Mesothelial cell of epicardium (in vitro differentiated cells): ENCODE measurements around a stretch of chr22.

GRCh38 chr22:36288239-36289371 lies 35.7 kb downstream of the APOL1 start:
- PRO-cap, result no peak

- PRO-cap, result no peak
These were observed 40.2 kb downstream of the APOL1 start for GRCh38 chr22:36293080-36293540.

- PRO-cap, result no peak
These were observed 52.2 kb downstream of the APOL1 start for GRCh38 chr22:36305003-36305596.

DNA sequence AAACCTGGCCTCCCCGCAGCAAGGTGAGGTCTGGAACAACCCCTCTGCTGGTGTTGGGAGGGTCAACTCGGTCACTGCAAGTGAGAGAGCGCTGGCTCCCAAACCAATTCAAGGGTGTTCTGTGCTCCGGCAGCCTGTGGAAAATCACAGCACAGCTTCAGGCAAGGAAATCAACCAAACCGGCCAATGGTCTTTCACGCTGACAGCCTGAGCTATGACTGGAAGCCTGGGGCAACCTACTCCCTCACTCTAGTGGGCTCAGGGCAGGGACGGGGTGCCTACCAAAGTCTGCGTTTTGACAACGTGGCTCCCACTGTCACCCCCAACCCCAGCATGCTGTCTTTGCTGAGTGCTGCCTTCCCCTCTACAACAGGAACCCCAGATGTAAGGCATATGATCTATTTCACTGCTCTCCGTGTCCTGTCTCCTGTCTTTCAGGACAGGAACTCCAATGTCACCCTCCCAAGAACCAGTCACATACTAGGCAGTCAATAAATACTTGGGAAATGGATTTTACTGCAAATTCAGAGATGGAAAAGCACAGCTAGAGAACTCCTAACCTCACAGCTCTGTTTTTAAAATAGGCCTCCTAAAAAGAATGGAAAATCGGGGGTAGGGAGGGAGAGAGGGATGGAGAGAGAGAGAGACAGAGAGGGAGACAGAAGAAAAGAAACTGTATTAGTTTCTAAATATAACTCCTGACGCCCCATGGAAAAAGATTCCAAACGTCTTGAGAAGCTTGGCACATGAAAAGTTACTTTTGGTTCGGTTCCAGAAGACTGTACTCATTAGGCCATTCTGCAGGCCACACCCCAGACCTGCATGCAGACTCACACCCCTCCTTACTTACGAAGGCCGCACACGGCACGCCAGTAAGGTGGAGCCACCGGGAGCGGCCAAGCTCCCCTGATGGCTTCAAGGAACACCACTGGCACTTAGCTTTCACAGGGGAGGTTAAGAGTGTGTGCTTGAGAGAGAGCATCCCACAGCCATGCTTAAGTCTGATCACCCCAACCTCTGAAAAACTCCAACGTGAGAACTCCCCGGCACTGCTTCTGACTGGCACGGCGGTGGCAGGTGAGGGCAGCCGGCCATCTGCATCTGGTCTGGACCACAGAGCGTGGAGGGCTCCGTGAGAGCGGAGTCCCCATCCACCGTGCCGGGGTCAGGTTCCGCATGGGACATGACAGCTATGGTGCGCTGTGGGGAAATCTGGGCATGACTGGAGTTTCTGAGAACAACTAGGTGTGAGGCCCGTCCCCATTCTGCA lies 62.8 kb downstream of the MYH9 start:
- PRO-cap, result no peak

- PRO-cap, result no peak
These were observed 61.8 kb downstream of the MYH9 start for GRCh38 chr22:36325871-36326524.

- PRO-cap, result no peak
These were observed 49.1 kb downstream of the MYH9 start for GRCh38 chr22:36338719-36339105.

DNA sequence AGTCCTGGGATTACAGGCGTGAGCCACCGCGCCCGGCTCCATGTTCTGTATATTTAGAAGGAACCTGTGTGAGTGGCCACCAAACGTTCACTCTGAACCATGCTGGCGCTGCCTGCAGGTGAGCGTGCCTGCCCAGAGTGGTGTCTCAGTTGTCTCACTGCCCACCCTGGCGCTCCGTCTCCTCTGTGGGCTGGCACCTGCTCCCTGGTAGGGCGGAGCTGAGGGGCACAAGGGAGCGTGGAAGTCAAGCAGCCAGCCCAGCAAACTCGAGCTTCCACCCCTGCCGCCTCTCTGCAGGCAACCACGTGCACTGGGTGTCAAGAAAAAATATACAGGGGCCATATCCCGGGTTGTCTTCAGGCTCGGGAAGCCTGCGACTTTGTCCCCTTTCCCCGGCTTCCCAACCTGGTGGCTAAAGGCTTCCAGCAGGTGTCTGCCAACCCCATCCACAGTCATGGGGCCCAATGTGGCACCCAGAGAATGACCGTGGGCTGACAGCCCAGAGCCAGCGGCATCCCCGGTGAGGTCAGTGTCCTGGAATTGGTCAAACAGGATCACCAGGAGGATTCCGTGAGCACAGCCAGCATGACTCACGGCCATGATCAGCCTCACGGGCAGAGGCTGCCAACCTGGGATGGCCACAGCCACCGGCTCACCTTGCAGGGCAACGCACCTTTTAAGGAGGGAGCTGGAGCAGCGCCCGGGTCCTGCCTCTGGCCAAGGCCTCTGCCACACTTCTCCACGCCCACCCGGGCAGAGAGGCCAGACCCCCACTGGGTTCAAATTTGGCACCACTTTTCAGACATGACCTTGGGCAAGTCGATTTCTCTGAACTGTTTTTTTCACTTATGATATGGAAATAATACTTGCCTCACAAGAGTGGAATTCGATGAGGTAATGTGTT lies 16.4 kb downstream of the TXN2 start:
- PRO-cap, result no peak

DNA sequence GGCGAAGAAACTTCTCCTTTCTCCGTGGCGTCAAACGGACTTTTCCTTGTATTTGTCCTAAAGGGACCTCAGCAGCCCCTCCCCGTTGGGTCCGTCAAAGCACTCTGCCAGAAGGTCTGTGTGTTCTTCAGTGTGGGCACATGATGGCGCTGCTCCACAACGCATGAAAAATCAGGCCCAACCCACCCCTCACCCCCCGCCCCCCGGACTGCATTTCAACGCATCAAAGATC lies 17.3 kb upstream of the EIF3D start:
- PRO-cap, result no peak

GRCh38 chr22:36861955-36862737 lies 1.3 kb downstream of the NCF4 start:
- PRO-cap, result no peak

GRCh38 chr22:37012009-37012784 lies 4.5 kb upstream of the TEX33 start:
- PRO-cap, result no peak

- PRO-cap, result no peak
These were observed 5.8 kb downstream of the MPST start for GRCh38 chr22:37024998-37026151.

DNA sequence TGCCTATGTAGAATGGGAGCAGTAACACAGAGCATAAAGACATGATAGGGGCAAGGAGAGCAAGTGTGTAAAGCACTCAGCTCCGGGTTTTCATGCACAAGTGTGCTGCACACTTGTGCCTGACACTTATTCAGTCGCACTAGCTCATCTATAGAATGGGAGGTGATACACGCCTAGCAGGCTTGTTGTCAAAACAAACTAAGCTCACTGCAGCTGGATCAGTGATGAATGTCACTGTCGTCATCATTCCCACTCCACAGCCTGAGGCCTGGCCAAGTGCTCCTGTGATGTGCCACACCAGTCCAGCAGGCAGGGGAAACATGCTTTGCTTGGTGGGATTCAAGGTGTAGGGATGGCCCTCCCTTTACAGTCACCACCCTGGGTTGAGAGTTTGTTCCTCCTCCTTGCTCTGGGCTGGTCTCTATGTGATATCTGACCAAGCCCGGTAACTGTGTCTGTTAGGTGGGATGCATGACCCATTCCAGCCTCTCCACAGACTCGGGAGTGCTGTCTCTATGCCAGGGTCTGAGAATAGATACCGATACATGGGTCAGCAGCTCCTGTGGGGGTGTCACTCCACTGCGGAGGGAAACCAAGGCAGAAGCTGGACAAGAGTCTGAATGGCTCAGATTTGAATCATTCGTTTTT lies 6.9 kb downstream of the MPST start:
- PRO-cap, result no peak

- PRO-cap, result no peak
These were observed 9.8 kb downstream of the MPST start for GRCh38 chr22:37029076-37029935.

GRCh38 chr22:37166487-37166892 lies 16.8 kb upstream of the IL2RB start:
- PRO-cap, result no peak

DNA sequence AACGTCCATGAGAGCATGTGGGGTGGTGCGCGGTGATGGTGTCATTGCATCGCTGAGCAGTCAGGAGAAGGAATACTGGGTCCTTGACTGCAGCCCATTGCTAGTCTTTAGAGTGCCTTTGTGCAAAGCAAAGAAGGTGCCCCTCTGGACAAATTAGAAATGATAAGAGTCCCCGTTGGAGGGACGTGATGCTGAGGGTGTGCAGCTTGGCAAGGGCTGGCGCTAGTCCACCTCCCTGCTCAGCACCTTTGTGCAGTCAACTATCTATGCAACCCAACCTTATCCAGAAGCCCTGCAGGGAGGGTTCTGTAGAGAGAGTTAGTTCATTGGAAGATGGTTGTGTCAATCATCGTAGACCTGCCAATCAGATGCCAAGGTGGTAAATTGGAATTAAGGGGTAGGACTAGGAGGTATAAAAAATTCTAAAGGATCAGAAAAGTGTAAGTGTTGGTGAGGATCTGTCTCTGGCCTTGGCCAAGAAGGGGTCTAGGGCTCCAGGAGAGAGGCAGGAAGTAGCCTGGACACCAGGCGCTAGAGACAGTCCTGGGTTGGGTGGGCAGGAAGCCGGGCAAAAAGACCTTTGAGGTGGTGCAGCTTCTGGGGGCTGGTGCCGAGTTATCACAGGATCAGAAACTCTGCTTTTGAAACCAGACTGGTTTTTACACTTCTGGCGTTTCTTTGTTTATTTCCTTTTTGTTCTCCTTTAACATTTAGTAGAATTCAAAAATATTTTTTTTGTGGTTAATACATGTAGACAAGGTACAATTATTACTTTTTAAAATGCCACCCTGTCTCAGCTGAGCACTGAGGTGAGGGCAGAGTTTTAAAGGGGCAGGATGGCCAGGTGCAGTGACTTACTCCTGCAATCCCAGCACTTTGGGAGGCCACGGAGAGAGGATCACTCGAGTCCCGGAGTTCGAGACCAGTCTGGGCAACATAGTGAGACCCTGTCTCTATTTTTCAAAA lies 1.7 kb downstream of the C1QTNF6 start:
- PRO-cap, result no peak

DNA sequence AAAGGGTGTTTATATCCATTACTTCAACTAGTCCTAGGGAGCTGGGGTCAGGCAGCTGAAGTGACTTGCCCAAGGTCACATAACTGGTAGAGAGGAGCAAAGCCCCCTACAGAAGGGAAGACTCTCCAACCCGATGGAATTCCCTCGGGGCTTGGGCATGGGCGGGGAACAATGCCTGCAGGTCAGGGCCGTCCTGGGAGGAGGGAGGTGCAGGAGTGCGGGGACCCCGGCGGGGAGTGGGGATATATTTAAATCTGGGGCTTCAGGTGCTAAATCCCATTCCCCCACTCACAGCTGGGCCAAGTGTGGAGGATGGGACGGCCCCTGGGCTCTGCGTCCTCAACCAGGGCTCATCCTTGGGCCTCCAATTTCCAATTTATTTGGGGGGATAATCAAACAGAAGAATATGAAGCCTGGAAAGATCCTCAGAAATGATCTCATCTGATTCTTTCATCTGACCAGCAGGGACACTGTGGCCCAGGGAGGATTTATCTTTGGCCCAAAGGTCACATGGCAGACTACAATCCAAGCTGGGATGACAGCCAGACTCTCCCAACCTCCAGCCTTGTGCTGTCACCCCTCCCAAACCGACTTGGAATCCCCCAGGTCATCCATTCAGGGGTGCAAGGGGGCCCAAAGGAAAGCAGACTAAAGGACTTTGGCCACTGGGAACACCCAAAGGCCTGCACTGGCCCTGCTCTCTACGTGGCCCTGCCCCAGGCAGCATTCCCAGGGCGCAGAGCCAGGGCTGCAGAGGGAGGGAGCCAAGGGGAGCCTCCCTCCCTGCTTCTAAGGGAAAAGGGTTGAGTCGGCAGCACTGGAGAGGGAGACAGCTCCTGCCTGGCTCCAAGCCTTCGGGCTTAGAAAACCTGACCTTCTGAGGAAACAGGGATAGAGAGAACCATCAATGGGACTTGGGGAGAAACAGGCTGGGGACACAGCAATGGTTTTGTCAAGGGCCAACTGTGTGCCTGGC lies 8.8 kb upstream of the C1QTNF6 start:
- PRO-cap, result no peak

GRCh38 chr22:37197506-37198276 lies 9.6 kb upstream of the C1QTNF6 start:
- PRO-cap, result no peak

DNA sequence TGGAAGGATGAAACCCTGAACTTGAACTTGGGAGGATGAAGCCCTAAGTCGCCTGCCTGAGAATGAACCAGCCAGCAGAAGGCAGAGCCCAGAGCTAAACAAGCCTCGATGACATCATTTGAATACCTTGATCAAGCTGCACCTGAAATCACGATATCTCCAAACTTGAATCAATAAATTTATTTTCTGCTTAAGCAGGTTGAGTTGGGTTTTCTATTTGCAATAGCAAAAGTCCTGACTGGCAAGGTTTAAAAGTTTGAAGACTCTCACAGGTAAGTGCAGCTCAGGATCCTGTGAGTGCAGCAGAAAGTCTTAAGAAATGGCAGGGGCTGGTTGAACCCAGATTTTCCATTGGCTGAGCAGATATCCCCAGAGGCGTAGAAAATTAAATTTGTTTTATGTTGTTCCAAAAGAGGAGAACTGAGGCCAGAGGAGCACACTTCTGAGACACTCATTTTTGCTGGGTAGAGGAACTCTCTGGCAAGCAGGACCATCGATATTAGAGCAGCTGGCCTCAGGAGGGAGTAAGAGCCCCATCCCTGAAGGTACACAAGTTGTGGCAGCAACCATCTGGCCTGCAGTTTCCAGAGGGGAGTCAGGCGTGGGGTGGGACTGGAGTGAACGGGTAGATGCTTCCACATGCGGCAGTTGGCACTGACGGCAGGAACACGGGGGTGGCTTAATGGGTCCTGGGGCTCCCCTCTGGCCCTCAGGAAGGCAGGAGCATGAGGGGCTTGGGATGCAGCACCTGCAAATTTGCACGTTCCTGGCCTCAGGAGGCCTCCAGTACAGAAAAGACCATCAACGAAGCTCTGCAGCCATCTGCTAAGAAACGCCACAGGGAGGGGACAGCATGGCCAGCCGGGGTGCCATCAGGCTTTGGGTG lies 13.1 kb upstream of the SSTR3 start:
- PRO-cap, result no peak

DNA sequence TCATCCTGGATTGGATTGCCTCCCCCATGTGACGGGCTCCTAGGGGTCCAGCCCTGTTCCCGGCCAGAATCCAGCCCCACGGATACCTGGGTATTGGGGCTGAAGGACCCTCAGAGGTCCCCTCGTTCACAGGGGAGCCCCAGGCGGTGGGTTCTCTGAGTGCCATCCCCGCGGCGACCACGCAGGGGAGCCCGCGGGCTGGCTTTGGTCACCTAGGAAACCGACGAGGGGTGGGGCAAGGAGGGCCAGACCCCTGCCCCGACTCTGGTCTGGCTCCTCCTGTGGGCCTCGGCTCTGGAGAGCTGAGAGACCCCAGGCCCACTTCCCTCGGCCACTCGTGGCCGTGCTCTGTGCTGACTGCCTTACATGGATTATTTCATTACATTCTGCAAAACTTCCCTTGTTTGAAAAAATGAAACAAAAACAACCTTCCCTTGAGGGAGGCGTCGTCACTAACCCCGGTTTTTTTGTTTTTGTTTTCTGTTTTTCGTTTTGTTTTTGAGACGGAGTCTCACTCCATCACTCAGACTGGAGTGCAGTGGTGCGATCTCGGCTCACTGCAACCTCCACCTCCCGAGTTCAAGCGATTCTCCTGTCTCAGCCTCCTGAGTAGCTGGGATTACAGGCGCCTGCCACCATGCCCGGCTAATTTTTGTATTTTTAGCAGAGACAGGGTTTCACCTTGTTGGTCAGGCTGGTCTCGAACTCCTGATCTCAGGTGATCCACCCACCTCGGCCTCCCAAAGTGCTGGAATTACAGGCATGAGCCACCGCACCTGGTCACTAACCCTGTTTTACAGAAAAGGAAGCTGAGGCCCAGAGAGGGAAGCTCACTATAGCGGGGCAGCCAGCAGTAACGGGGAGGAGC lies 15.0 kb upstream of the CYTH4 start:
- PRO-cap, result no peak

- PRO-cap, result no peak
These were observed 11.2 kb downstream of the CYTH4 start for GRCh38 chr22:37293502-37293910.